Occipital lobe (tissue), 2 donors: ENCODE data around the gene OR6J1.

- RAMPAGE, long total RNA, result no peak
Measured at GRCh38 chr14:21450087-21450640, 5.8 kb downstream of the CHD8 start.

GRCh38 chr14:21536065-21537393 is 10.4 kb upstream of the SALL2 start:
- RAMPAGE, long total RNA, result start-site peak on the minus strand at chr14:21537069-21537154, 8 and 21 reads in 2 replicates

GRCh38 chr14:22052001-22052343 is 378.4 kb upstream of the OR4E1 start:
- RAMPAGE, long total RNA, result no peak

- RAMPAGE, long total RNA, result no peak
Measured at GRCh38 chr14:22086156-22086526, 412.5 kb upstream of the OR4E1 start.

GRCh38 chr14:22163052-22163598 is 425.9 kb downstream of the DAD1 start:
- RAMPAGE, long total RNA, result no peak

- RAMPAGE, long total RNA, result no peak
Measured at GRCh38 chr14:22418435-22419315, 170.3 kb downstream of the DAD1 start.

- RAMPAGE, long total RNA, result no peak
Measured at GRCh38 chr14:22477705-22478152, 111.3 kb downstream of the DAD1 start.

DNA sequence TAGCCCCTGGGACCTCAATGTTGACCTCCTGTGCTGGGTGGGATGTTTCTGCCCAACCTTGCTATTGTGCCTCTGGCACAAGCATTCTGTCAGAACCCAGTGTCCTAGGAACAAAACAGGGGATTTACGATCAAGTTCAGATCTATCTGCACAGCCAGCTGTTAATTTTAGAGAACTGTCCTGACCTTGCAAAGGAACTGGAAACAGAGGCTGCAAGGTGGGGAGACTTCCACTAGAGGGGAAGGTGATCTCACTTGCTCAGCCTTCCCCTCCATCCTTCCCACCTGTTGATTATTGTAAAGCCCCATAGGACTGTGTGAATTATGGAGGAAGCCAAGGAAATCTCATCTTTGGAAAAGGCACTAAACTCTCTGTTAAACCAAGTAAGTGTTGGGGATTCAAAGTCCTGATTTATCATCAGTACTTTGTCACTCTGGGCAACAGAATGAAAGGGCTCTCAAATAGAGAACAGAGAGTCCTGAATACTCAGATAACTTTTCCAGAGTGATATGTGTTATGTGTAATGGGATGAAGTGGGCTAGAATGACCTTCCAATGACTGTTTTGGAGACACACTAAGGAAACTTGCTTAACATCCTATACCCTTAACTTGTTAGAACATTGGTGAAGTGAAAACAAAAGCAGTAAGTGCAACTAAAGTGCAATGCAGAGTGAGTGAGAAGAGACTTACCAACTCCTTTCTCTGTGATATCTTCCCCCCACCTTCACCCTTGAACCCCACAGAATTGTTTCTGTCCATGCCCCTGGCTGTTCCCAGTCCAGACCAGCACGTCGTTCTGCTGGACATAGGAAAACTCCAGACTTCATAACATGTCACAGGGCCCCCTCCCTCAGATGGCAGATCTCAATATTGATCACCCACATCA is 92.2 kb downstream of the DAD1 start:
- RAMPAGE, long total RNA, result no peak

GRCh38 chr14:22501477-22501770 is 87.6 kb downstream of the DAD1 start:
- RAMPAGE, long total RNA, result no peak

- RAMPAGE, long total RNA, result no peak
Measured at GRCh38 chr14:22570041-22570984, 18.7 kb downstream of the DAD1 start.

GRCh38 chr14:22644144-22644550 is at the start of gene OR6J1:
Gene OR6J1, minus strand, starts transcription at chr14:22644352.
- RAMPAGE, long total RNA, result no peak

- RAMPAGE, long total RNA, result no peak
Measured at GRCh38 chr14:22797331-22797922, 17.8 kb downstream of the SLC7A7 start.

GRCh38 chr14:22821047-22821672 is 5.9 kb upstream of the SLC7A7 start:
- RAMPAGE, long total RNA, result no peak

DNA sequence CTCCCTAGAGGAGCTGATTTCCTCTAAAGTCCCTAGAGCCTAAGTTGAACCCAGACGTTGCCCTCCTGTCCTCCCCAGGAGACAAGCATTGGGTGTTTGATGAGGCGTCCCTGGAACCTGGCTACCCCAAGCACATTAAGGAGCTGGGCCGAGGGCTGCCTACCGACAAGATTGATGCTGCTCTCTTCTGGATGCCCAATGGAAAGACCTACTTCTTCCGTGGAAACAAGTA is 8.1 kb downstream of the MMP14 start:
- RAMPAGE, long total RNA, result no peak

- RAMPAGE, long total RNA, result no peak
Measured at GRCh38 chr14:22898415-22899010, 15.5 kb downstream of the REM2 start.

DNA sequence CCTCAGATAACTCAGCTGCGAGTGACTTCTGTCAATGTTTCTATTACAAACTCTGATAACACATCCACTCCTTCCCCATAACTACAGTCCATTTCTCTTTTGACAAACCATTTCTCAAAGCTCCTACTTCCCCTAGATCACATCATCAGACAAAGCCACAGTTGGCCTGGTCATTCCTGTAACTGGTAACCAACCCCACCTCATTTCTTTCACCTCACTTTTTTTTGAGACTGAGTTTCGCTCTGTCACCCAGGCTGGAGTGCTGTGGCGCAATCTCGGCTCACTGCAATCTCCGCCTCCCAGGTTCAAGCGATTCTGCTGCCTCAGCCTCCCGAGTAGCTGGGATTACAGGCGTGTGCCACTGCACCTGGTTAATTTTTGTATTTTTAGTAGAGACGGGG is 5.1 kb downstream of the HAUS4 start:
- RAMPAGE, long total RNA, result no peak

- RAMPAGE, long total RNA, result no peak
Measured at GRCh38 chr14:22978658-22979757, 3.3 kb downstream of the AJUBA start.

GRCh38 chr14:23055979-23056446 is 1.3 kb downstream of the CDH24 start:
- RAMPAGE, long total RNA, result no peak

DNA sequence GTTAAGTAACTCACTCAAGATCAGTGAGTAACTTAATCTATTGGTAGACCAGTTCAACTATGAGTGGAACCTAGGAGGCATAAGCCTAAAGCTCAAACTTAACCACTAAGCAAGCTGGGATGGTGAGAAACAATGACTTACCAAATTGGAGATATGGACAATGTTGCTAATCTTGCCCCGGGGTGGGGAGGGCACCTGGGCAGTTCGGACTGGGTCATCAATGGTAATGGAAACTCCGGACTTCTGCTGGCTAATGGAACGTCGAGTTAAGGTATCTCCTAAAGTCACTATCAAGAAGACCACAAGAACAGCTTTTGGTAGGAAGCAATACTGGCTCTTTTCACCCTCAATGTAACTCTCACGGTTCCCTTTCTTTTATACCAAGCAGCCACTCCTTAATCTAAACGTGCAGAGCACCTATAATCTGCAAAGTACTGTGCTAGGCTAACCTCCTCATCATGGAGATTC is 5.5 kb upstream of the CDH24 start:
- RAMPAGE, long total RNA, result no peak

DNA sequence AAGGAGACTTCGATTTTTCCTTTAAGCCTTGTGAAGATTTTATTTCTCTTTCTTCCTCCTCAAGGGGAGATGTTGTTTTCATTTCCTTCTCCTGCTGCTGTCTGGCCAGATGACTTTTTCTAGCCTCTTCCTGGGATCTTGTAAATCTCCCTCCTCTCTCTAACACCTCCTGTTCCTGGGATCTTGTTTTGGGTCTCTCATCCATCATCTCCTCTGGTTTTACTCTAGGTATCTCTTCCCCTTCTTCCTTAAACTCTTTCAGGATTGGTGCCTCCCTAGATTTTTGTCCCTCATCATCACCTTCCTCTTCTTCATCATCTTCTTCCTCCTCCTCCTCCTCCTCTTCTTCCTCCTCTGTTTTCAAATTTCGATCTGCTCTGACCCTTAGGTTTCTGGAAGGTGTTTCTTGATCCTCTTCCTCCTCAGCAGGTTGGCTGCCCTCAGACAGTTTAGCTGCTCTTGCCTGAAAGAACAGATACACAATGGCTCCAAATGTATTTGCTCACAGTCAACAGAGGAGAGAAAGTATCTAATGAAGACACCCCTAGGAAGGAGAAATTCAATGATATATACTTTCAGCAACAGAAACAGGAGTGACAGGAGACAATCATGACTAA is 14.5 kb downstream of the ACIN1 start:
- RAMPAGE, long total RNA, result no peak